A375 (cell line): ENCODE results near the genes PDCL2 and PAICS.

- RAMPAGE, long total RNA = no peak
Observed at GRCh38 chr4:53984187-53984933, 80.0 kb downstream of the CHIC2 start.

DNA sequence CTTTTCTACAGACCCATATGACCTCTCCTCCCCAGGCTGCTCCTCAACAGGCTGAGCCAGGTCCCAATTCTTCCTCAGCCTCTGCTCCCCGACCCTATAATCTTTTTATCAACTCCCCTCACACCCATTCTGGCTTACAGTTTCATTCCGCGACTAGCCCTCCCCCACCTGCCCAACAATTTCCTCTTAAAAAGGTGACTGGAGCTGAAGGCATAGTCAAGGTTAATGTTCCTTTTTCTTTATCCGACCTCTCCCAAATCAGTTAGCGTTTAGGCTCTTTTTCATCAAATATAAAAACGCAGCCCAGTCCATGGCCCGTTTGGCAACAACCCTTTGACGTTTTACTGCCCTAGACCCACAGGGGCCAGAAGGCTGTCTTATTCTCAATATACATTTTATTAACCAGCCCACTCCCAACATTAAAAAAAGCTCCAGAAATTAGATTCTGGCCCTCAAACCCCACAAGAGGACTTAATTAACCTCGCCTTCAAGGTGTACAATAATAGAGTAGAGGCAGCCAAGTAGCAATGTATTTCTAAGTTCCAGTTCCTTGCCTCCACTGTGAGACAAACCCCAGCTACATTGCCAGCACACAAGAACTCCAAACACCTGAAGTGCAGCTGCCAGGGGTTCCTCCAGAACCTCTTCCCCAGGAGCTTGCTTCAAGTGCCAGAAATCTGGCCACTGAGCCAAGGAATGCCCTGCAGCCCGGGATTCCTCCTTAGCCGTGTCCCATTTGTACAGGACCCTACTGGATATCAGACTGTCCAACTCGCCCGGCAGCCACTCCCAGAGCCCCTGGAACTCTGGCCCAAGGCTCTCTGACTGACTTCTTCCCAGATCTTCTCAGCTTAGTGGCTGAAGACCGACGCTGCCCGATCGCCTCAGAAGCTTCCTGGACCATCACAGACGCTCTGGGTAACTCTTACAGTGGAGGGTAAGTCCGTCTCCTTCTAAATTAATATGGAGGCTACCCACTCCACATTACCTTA is 42.7 kb downstream of the CHIC2 start:
- RAMPAGE, long total RNA = no peak

- RAMPAGE, long total RNA = no peak
Observed at GRCh38 chr4:54022837-54023359, 41.5 kb downstream of the CHIC2 start.

DNA sequence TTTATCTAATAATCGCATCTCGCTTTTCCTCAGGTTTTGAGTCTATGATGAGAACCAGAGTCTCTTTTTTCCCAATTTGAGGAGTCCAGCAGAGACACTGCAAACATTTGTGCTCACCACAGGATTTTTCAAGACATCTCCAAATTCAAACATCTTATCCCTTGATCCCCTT is 511 bp upstream of the CHIC2 start:
- RAMPAGE, long total RNA = no peak

DNA sequence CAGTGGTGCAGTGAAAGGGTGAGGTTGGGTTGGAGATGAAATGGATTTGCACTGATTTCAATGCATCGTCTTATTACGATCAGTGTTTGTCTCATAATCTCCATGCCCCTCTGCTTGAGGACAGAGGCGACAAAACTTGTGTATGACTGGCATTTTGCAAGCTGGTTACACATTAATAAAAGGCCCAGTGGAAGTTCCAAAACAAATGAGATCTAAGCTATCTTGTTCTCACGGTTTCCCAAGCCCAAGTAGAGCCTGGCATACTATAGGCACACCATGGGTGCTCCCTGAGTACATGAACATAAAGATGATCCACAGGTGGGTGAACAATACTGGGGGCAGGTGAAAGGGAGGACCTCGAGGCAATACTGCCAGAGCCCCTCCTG is 9.2 kb upstream of the GSX2 start:
- RAMPAGE, long total RNA = no peak

GRCh38 chr4:54226464-54227318 is 2.4 kb upstream of the PDGFRA start:
- RAMPAGE, long total RNA = no peak

- RAMPAGE, long total RNA = no peak
Observed at GRCh38 chr4:54534902-54535308, 122.9 kb upstream of the KIT start.

- RAMPAGE, long total RNA = no peak
Observed at GRCh38 chr4:55175620-55176883, 50.7 kb upstream of the KDR start.

DNA sequence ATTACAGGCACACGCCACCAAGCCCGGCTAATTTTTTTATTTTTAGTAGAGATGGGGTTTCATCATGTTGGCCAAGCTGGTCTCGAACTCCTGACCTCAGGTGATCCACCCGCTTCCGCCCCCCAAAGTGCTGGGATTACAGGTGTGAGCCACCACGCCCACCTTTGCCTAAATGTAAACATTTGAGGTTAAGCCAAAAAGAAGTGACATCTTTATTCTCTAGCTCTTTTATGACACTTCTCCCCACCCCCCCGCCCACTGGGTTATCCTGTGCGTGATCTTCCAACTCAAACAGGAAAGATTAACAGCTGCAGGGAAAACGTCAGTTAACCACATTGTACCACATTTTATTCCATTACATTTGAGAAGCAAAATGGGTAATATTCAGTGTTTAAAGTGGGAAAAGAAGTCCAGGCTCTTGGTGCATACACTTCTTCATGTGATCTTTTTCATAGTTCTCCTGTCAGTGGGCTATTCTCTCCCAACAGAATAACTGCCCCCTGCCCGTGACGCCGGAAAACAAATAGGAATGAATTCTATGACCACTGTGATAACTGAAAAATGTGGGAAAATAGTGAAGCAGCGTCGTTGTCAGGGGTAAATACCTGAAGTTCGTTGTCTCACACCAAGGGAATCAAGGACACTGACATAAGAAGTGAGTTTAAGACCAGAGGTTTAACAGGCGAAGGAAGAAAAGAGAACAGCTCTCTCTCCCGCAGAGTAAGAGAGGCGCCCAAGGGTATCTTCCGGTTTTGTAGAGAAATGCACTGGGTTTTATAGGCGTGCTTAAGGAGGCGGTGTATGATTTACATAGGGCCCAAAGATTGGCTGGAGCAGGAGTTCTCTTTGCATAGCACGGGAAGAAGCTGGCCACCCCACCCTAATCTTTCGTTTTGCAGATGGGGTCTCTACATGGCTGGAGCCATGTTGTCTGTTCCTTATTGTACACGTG is 9.7 kb upstream of the SRD5A3 start:
- RAMPAGE, long total RNA = no peak

DNA sequence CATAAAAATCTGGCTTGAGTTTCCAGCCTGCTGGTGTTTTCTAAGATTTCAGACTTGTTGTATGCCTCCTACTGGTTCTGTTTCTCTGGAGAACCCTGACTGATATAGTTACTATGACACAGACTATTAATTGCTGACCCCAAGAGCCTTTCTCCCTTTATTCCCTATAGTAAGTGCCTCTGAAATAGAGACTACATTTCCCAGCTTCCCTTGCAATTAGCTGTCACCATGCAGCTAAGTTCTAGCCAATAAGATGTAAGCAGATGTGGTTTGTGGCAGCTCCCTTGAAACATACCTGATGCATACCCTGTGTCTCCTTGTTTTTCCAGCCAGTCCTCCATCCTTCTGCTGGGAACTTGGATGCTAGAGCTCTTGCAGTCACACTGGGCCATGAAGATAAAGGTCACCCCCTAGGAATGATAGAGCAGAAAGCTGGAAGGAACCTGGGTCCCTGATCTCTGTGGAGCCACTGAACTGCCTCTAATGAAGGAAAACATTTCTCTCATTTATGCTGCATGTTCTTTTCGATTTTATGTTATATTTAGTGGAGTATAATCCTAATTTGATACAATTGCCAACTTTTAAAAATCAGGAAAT is 9.6 kb upstream of the TMEM165 start:
- RAMPAGE, long total RNA = no peak

GRCh38 chr4:55435024-55435632 is 39.4 kb downstream of the TMEM165 start:
- RAMPAGE, long total RNA = no peak

- RAMPAGE, long total RNA = no peak
Observed at GRCh38 chr4:55547663-55548049, 947 bp upstream of the CLOCK start.

DNA sequence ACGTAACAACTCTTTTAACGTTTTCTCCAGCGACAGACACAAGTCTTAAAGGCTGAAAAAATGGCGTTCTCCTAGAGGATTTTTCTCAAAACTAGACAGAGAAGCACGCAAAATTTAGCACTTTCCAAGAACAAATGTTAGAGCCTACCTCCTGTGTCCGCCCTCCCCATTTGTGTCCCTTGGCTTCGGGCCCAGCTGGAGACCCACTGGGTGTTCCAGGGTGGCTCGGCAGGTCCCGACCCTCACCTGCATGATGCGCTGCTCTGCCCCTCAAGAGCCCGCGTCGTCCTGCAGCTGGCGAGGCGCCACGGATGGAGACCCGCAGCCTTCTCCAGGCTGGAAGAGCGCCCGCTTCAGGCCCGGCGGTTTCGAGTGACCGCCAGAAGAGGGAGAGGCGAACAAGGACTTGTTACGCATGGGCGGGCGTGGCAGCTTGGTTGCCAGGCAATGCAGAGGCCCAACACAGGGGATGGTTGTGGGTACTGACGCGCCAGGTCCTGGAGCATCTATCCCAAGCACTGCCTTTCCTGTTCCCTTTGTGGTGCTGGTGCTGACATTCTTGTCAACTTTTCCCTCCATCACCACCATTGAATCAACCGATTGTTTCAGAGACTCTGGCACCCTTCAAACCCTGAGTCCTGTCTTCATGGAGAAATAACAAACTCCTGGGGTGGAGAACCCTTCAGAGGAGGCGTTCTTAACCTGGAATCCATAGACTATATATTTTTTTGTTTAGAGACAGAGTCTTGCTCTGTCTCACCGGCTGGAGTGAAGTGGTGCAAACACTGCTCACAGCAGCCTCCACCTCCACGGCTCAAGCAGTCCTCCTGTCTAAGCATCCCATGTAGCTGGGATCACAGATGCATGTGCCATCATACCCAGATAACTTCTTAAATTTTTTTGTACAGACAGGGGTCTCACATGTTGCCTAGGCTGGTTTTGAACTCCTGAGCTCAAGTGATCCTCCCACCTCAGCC is at the start of gene PDCL2:
PDCL2 (minus strand) TSS at position 388 of the 977 bp plus-strand sequence.
- RAMPAGE, long total RNA = no peak

DNA sequence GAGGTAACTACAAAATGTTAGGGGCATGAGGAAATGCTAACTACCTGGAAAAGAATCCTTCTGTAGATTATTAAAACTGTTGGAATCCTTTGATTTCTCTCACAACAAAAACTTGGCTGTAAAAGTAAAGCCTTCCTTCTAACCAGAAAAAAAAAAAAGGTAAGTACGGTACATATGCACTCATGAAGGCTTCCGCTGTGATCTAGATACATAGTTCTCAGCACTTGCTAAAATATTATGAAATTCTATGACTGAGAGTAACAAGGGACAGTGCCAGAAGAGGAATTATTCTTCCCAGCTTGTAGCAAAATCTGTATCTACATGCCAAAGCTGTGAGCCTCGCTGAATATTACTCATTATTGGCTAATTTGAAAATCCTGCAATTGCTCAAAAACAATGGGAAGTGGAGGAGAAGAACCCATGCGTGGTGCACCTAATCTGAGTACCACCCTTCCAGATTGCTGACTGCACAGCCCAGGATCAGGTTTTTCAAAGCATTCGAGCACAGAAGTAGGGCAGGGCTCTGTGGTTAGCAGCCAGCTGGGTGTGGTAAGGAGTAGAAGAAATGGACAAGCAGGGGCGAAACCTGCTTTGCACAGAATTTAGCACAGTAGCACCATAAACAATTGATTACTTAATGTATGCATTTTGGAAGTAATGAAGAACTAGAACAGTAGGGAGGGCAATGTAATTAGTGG is 17.3 kb upstream of the PDCL2 start:
- RAMPAGE, long total RNA = no peak

GRCh38 chr4:56009379-56009958 is 39.4 kb upstream of the CRACD start:
- RAMPAGE, long total RNA = no peak

DNA sequence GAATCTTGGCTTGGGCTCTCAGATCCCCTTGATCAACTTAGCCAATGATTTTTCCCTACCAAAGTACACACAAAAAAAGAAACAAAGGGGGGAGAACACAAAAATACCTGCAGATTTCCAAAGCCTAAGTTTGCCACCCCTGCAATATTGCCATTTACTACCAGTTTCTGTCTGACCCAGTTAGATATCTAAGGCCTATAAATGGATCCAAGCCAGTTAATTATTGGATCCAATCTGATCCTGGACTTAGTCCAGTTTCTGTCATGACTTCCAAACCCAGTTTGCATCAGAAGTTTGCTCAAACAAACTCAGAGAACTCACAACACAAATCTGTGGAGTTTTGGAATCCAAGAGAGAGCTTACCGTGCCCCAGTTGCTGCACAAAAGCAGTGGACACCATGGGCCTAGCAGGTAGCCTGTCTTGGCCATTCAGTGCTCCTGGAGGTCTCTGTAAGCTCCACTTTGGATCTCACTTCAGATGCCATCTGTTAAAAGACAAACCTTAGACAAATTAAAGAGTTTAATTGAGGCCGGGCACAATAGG is 163.8 kb downstream of the CRACD start:
- RAMPAGE, long total RNA = no peak

GRCh38 chr4:56241355-56241858 is 145.9 kb downstream of the AASDH start:
- RAMPAGE, long total RNA = no peak

GRCh38 chr4:56267526-56267779 is 119.8 kb downstream of the AASDH start:
- RAMPAGE, long total RNA = no peak

DNA sequence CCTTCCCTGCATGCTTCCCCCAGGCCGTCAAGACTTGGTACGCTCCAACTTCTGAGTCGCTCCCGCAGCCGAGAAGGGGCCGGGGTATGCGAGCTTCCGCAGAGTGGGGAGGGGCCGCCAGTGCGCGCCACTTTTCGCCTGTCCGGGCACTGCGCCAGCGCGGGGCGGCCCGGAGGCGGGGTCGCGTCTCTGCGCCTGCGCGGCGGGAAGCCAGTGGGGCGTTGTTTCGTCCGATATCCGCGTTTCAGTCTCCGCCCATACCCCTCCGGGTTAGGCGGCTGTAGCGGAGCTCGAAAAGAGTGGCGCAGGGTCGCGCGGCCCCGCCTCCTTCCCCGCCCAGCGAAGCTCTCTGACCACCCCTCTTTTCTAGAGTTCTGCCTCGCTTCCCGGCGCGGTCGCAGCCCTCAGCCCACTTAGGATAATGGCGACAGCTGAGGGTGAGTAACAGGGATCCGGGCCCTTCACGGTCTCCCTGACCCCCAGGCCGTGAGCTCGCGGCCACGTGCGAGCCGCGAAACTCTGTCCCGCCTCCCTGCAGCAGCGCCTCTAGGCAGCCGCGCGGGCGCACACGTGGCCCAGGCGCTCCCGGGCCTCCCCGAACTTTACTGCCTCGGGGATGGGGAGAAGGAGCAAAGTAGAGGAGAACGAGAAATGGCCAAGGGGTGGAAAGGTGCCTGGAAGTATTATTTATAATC is at the start of gene PAICS:
PAICS (plus strand) TSS at position 369 of the 695 bp plus-strand sequence.
- RAMPAGE, long total RNA = start-site peak on the plus strand centred at position 379 of the sequence, 75 bp wide, 285 and 33 reads in 2 replicates

GRCh38 chr4:56466306-56467067 is 930 bp upstream of the SRP72 start:
- RAMPAGE, long total RNA = no peak